ENCODE data around the gene SYT17.

- CAGE, long polyA plus RNA: no peak
- RRBS: 2% methylated on average over 41 of the region's 76 CpGs
Observed at GRCh38 chr16:19167991-19168815, at the start of gene SYT17. TSS of gene SYT17 (plus strand) at chr16:19168240.

- CAGE, long polyA plus RNA: no peak
- RRBS: no CpG with 5 or more reads among the region's 17 CpGs
Observed at GRCh38 chr16:19210479-19211420, 42.7 kb downstream of the SYT17 start.

- CAGE, long polyA plus RNA: no peak
- RRBS: no CpG with 5 or more reads among the region's 8 CpGs
Observed at GRCh38 chr16:19595344-19595722, 39.8 kb downstream of the VPS35L start.

- CAGE, long polyA plus RNA: no peak
- RRBS: no CpG with 5 or more reads among the region's 10 CpGs
Observed at GRCh38 chr16:19639797-19640480, 78.1 kb downstream of the KNOP1 start.

- CAGE, long polyA plus RNA: no peak
- RRBS: no CpG with 5 or more reads among the region's 3 CpGs
Observed at GRCh38 chr16:19704859-19705217, 13.2 kb downstream of the KNOP1 start.

DNA sequence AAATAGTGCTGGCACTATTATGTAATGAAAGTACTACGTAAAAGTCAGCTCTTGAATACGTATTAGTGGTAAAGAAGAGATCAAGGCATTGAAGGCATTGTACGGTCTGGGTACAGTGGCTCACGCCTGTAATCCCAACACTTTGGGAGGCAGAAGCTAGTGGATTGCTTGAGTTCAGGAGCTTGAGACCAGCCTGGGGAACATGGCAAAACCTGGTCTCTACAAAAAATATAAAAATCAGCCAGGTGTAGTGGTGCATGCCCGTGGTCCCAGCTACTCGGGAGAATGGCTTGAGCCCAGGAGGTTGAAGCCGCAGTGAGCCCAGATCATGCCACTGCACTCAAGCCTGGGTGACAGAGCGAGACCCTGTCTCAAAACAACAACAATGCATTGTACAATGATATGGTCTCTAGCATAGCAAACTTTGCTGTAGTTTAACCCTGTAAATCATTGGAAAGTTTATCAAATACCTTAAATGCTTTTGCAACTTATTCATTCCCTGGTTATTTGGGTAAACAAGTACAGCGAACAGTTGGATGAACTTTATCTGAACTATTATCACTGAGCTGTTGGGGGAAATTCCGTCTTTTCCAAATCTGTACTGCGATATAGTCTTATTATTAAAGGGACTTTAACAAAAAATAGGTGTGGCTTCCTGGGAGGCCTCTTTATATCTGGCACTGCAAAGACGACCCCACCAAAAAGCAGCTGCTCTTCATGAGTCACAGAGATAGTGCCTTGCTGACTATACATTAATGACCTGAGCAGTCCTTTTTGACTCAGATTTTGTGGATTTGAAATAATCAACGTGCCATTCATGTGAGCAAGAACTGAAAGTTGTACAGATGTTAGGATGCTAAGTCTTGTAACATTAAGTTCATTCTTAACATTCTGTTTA lies 73.5 kb downstream of the GPRC5B start:
- CAGE, long polyA plus RNA: no peak
- RRBS: no CpG with 5 or more reads among the region's 13 CpGs

DNA sequence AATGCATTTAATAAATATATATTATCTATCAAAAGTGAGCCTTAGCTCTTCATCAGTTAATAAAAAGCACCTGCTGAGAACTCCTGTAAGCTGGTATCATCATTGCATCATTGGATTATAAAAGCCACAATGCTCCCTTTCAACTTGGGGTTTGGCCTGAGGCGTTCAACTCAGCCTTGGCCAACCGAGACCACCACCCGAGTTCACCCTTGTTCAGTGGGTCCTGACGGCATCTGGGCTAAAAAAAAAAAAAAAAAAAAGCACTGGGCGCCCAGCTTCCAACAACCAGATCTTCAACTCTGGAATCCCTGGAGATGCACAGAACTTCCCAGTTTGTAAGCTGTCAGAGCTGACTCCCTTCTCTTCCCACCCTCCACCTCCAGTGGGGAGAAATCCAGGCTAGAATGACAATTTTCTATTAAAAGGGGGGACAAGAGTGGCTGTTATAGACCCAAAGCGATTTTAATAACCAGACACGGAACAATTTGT lies 27.1 kb downstream of the GPRC5B start:
- CAGE, long polyA plus RNA: no peak
- RRBS: no CpG with 5 or more reads among the region's 7 CpGs

DNA sequence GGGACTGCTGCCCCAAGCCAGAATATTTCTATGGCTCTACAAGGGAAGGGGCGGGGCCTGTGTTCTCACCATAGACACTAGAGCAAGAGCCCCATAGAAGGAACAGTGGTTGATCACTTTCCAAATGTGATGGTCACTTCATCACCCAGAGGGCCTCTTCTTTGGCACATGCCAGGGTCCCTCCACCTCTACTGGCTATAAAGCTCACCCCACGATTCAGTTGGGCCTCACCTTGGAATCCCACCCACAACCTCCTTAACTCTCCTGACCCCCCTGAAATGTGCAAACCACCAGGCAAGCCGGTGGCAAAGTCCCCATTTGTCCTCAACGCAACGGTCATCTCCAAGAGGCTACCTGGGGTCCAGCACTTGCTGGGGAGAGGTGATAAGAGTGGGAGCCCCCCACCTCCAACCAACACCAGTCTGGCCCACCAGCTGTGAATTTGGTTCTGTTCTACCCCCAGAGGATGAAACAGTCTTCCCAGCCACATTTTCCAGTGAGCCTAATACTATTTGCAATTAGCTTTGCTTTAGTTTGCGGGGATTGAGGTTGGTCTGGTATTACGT lies 24.8 kb downstream of the GPRC5B start:
- CAGE, long polyA plus RNA: no peak
- RRBS: no CpG with 5 or more reads among the region's 7 CpGs

DNA sequence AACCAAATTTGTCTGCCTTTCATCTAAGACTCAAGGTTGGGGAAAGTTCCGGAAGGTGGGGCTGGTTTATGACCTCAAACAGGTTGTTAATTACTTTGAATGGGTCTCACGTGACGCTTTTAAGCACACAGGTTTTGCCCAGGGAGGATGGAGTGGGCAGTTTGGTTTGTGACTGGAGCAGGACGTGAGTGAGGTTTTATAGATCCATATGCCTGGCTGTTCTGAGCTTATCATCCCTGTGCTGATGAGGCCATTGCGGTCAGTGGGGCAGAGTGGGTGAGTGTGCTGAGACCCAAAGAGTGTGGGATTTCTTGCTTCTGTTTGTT lies 38.8 kb upstream of the GPRC5B start:
- CAGE, long polyA plus RNA: no peak
- RRBS: no CpG with 5 or more reads among the region's 5 CpGs

GRCh38 chr16:20216887-20217388 lies 110.4 kb downstream of the GP2 start:
- CAGE, long polyA plus RNA: no peak
- RRBS: no CpG with 5 or more reads among the region's 10 CpGs

DNA sequence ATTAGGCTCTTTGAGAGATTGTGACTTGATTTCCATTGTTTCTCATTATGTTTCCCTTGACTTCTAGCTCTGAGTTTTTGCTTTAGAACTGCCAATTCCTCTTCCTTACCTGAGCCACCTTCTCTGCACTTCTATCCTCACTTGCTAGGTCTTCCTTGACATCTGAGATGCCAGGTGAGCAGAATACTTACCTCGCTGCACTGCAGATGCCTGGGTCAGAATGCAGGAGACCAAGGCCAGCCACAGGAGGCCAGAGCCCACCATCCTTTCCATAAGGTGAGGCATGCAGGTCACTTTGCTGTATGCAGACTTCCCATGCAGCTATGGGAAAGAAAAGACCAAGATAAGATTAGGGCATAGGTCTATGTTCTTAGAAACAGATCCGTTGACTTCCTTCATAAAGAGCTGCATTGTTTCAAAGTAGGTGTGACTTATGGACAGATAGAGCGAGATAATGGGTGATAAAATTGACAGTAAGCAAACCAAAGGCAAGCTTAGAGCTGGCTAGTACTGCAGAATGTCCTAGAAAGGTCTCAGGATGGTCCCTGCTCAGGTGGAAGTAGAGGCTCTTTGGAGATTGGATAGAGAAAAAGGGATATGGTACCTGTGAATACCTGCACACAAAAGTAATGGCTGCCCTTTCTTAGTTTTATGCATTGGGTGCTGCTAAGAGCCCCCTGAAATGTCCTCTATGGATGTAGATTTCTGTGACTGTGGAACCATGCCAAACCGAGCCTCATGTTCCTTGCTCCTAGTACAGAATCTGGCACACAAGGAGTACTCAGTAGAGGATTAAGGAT lies 966 bp downstream of the GP2 start:
- CAGE, long polyA plus RNA: no peak
- RRBS: no CpG with 5 or more reads among the region's 4 CpGs

DNA sequence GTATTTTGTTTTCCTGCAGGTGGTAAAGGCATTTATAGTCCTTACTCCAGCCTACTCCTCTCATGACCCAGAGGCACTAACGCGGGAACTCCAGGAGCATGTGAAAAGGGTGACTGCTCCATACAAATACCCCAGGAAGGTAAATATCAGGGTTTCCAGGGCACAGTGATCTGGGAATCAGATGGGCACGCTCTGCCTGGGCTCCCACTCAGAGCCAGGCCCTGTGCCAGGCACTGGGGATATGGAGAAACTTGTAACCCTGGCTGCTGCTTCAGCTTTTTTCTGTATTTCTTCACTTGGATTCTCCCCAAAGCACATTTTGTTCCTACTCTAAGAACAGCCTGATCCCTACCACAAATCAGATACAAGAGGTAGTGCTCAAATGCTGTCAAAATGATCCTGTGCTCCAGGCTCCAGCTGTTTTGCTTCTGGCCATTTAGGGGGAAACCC lies 11.5 kb upstream of the ACSM2A start:
- CAGE, long polyA plus RNA: no peak
- RRBS: no CpG with 5 or more reads among the region's 3 CpGs

DNA sequence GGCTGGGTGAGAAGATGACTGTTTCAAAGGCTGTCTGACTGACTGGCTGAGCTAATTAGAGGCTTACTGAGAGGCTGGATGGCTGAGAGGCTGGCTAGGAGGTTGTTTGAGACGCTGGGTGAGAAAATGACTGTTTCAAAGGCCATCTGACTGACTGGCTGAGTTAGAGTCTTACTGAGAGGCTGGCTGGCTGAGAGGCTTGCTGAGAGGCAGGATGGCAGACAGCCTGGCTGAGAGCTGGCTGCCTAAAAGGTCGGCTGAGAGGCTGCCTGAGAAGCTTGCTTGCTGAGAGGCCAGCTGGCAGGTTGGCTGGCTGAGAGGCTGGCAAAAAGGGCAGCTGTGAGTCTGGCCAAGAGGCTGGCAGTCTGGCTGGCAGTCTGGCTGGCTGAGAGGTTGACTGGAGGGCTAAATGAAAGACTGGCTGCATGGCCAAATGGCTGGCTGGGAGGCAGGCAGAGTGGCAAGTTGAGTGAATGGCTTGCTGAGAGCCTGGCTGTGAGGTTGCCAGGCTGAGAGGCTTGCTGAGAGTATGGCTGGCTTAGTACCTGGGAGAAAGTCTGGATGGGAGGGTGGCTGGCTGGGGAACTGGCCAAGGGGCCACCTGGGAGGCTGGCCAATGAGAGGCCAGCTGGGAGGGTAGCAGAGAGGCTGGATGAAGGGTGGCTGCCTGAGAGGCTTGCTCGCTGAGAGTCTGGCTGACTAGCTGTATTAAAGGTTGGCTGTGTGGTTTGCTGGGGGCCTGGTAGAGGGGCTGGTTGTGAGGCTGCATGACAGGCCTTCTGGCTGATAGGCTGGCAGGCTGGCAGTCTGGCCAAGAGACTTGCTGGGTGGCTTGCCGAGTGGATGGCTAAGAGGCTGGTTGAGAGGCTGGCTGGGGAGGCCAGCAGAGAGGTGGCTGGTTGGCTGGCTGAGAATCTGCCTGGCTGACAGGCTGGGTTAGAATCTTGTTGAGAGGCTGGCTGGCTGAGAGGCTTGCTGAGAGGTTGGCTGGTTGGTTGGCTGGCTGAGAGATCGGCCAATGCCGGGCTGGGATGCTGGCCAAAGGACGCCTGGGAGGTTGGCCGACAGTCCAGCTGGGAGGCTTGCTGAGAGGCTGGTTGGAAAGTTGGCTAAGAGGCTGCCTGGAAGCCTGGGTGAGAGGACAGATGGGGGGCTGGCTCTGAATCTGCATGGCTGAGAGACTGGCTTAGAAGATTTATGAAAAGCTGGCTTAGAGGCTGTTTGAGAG lies 35.5 kb upstream of the ACSM2B start:
- CAGE, long polyA plus RNA: no peak
- RRBS: no CpG with 5 or more reads among the region's 8 CpGs

DNA sequence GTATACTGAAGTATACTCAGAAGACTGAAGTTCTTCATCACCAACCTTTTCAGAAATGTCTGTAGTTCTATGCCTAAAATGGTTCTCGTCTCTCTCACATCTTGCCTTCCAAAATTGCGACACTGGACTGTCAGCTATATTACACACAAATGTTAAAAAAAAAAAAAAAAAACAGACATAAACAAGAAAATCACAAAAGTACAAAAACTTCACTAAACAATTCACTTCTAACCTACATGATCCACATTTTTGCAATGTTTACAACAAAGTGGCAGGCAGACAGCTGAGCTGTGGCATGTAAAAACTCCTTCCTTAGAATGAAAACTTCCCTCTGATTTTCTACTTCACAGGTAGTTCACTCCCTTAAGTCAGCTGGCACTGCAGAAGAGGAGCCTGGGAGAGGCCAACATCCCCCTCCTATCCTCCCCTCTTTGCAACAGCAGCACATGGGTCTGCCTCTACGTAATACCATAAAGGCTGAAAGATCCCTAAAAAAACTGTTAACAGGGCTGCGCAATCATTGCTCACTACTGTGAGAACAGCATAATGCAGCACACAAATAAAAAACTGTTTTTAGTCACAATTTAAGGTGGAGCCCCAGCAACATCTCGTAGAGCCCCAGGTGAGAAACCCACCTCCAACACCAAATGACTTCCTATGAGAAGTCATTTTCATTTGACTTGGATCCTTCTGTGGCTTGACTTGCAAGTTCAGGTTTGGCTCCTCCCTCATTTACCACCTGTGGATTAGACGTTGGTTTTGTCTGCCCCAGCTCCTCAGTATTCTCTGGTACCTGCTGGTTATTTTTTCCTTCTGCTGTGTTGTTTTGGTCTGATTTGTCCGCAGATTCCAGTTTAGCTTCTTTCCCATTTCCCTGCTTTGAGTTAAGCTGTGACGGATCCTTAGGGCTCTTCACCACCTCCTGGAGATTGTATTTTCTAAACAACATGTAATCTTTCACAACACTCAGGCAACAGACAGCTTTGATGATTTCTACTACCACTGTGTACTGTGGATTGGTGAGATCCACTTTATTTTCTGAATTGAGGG lies 5.1 kb downstream of the THUMPD1 start:
- CAGE, long polyA plus RNA: no peak
- RRBS: no CpG with 5 or more reads among the region's 8 CpGs

- CAGE, long polyA plus RNA: no peak
- RRBS: no CpG with 5 or more reads among the region's 7 CpGs
Observed at GRCh38 chr16:20740305-20740856, 1.2 kb downstream of the THUMPD1 start.

DNA sequence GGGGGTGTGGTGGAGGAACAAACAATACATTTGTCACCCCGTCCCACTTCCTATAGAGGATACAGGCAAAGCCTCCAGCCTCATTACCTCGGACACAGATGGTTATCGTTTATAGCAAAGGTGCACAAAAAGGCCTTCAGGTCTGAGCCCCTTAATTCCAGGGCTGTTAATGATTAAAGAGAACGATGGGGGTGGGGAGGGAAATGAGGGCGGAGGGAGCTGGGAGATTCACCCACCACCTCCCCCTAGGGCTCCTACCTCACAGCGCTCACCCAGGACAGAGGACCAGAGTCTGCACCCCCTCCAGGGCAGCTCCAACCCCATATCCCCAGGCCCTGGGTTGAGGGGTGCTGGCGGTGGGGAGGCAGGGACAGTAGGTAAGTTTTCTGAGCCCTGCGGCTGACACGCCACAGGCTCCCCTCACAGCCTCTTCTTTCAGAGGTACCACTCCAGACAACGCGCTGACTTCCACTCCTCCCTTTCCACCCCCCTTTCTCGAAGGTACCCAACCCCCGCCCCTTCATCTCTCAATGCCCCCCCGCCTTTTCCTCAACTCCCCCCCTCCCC lies 447 bp downstream of the DCUN1D3 start:
- CAGE, long polyA plus RNA: no peak
- RRBS: no CpG with 5 or more reads among the region's 14 CpGs

GRCh38 chr16:21116237-21116551 lies 34.5 kb downstream of the DNAH3 start:
- CAGE, long polyA plus RNA: no peak
- RRBS: no CpG with 5 or more reads among the region's 9 CpGs

GRCh38 chr16:21161135-21161518 lies 2.7 kb downstream of the LDAF1 start:
- CAGE, long polyA plus RNA: no peak
- RRBS: no CpG with 5 or more reads among the region's 1 CpG

- CAGE, long polyA plus RNA: no peak
- RRBS: no CpG with 5 or more reads among the region's 4 CpGs
Observed at GRCh38 chr16:21302258-21302856, 24.3 kb upstream of the CRYM start.

DNA sequence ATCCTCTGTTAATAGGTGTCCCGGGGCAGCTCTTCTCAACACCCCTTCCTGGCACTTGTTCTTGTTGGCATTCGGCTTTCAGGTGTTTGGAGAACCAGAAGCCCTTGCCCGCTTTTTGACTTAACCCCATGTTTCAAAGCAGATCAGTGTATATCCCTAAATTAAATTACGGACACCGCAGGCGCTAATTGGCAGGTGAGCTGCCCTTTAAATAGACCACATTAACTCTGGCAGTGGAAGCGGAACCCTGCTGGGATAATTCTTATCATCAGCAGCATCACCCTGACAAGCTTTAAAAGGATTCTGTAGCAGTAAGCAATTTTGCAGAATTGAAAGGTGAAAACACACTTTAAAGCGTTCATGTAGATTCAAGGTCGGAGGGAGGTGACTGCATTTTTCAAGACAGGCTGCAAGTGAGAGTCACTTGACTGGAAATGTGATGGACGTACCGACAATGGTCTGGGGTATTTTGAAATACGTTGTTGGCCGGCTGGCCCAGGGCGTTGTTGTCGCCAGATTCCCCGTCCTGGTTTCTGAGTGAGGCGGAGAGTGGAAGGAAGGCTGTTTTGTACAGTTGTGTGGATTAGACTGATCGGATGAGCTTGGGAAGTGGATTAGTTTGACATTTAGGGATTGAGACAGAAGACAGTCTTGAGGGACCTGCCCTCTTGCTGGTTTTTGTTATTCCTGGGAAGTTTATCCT lies 94.2 kb upstream of the CRYM start:
- CAGE, long polyA plus RNA: no peak
- RRBS: no CpG with 5 or more reads among the region's 18 CpGs